CMK (cell line): ENCODE data around the genes PRRT2, KCTD13 and TBC1D10B.

- RRBS = no CpG with 5 or more reads among the region's 11 CpGs
Measured at GRCh38 chr16:29147690-29148161, 162.9 kb downstream of the LAT start.

GRCh38 chr16:29152159-29153119 is 167.6 kb downstream of the LAT start:
- RRBS = no CpG with 5 or more reads among the region's 28 CpGs

DNA sequence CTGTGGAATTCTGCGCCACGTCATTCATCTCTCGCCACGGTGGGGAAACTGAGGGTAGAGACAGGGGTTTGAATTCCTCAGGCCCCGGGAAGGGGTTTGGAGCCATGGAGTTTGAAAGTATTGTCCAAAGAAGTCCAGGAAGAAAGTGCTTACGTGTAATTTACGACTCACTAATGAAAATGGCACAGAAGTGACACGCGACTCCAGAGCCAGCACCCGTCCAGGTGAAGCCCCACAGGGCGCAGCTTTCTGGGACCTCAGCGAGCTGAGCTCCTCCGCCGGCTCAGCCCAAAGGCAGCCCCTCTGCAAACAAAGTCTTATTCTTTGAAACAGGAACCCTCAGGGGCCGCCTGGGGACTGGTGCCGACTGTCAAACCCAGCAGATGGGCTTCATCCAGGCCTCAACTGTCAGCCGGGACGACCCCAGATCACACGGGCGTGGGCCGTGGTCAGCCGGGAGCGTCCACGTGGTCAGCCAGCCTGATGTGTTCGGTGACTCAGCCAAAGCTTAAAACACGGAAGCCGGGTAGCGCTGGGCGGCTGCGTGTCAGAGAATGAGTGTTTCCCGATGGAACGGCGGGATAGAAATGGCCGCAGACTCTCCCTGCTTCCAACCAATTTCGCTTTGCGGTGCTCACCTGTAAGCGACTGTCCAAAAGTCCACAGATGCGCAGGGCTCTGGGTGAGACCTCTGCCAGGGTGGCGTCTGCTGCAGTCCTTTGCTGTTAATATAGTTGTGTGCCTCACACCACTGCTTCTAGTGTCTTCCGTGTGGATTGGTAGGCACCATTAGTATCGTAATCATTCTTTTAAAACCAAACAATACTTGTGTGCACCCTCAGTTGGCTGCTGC is 200.2 kb downstream of the LAT start:
- RRBS = 74% methylated on average over 7 of the region's 41 CpGs

DNA sequence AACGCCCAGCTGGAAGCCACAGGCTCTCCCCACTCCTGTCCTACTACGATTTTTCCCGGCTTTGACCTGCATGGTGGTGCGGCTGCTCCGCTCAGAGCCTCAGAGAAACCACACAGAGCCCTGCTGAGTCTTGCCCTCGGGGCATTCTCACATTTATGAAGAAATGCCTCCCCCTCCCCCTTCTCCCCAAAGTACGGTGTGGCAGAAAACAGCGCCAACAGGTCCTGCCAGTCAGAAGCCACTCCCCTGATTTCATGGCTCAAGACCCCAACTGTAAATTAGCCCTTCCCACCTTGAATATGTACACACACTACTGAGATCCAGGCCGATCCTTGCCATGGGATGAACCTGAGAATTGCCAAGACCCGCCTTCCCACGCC is 51.5 kb upstream of the SPN start:
- RRBS = no CpG with 5 or more reads among the region's 11 CpGs

DNA sequence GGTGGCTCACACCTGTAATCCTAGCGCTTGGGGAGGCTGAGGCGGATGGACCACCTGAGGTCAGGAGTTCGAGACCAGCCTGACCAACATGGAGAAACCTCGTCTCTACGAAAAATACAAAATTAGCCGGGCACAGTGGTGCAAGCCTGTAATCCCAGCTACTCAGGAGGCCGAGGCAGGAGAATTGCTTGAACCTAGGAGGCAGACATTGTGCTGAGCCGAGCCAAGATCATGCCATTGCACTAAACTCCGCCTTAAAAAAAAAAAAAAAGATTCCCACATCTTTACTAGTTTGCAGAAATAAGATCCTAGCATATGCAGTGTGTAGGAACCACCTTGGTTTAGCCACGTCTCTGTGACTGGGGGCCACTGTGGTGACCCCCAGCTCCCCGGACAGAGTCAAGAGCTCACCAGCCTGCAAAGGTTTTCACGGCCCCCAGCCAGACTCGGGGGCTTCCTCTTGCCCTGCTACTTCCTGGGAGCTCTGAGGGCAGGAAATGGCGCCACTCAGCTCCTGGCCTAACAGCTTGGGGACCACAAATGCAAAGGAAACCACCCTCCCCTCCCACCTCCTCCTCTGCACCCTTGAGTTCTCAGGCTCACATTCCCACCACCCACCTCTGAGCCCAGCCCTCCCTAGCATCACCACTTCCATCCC is 556 bp upstream of the SPN start:
- RRBS = no CpG with 5 or more reads among the region's 14 CpGs

GRCh38 chr16:29811754-29812901 is at the start of gene PRRT2:
PRRT2 (plus strand) TSS chr16:29812193.
- RRBS = 2% methylated on average over 44 of the region's 78 CpGs

DNA sequence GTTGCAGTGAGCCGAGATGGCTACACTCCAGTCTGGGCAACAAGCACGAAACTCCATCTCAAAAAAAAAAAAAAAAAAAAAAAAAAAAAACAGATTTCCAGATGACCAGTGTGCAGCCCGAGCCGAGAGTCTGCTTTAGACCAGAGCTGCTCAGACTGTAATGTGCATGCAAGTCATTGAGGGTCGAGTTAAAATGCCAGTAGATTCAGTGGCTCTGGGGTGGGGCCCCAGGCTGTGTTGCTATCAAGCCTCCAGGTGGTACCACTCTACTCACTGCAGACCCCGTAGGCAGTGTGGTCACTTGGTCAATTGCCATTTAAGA is 3.9 kb downstream of the MVP start:
- RRBS = no CpG with 5 or more reads among the region's 6 CpGs

- RRBS = no CpG with 5 or more reads among the region's 8 CpGs
Measured at GRCh38 chr16:29824474-29825006, 4.3 kb downstream of the MVP start.

- RRBS = no CpG with 5 or more reads among the region's 7 CpGs
Measured at GRCh38 chr16:29825030-29825883, 5.0 kb downstream of the MVP start.

DNA sequence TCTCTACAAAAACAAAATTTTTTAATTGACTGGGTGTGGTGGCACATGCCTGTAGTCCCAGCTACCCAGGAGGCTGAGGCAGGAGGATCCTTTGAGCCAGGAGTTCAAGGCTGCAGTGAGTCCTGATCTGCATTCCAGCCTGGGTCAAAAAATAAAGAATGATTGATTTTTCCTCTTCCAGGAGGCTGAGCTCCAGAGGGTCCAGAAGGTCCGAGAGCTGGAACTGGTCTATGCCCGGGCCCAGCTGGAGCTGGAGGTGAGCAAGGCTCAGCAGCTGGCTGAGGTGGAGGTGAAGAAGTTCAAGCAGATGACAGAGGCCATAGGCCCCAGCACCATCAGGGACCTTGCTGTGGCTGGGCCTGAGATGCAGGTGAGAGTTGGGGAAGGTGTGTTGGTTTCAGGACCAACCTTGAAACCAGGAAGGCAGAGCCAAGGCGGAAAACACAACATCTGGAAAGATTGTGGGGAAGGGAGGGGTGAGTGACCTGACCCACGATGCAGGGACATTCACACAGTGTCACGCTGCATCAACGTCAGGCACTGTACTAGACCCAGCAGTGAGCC is 15.9 kb downstream of the CDIPT start:
- RRBS = no CpG with 5 or more reads among the region's 6 CpGs

DNA sequence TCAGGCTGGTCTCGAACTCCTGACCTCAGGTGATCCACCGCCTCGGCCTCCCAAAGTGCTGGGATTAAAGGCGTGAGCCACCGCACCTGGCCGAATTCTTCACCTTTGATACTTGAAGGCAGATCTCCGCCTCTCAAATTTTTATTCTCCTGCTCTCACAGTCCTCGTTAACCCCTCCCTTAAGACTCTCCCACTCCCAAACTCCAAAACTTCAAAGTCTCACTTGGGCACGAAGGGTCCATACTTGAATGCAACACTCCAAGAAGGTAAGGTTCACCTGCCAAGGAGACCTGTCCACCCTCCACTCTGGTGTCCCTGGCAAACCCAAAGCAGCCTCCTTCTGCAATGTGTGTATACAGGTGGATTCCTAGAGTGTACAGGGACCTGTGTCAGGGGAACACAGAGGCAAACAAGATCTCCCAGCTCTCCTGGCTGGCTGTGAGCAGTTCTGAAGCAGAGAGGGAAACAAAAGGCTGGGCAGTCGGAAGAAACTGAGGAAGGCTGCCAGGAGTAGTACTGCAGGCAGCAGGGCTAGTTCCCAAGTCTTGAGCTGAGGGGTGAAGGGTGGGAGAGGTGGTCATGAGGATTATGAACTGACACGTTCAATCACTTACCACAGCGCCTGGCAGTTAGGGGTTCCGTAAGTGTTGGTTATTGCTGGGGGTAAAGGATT is 965 bp downstream of the KCTD13 start:
- RRBS = no CpG with 5 or more reads among the region's 13 CpGs

GRCh38 chr16:29925598-29926392 is at the start of gene KCTD13:
KCTD13 (minus strand) TSS chr16:29926226.
- RRBS = under 1% methylated on average over 34 of the region's 77 CpGs

GRCh38 chr16:29994741-29995536 is 478 bp downstream of the HIRIP3 start:
- RRBS = no CpG with 5 or more reads among the region's 37 CpGs

- RRBS = no CpG with 5 or more reads among the region's 12 CpGs
Measured at GRCh38 chr16:30007473-30008092, 3.2 kb downstream of the DOC2A start.

DNA sequence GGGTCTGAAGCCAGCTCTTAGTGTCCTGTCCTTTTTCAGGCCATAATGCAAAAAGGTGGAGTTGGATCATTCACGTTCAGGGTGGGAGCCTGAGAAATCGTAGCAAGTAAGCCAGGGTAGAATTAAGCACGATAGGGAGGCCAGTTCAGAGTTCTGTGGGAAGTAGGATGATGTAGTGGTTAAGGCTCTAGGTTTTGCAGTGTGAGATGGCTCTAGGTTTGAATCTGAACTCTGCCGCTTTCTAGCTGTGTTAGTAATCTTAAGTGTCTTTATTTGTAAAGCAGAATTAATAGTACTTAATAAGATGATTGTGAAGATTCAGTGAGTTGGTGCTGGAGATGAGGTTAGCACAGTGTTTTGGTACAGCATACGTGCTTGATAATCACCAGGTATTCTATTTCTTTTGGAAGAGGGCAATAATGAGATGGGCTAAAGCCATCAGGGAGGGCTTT is 1.2 kb downstream of the PPP4C start:
- RRBS = no CpG with 5 or more reads among the region's 5 CpGs

GRCh38 chr16:30112253-30113203 is 809 bp downstream of the GDPD3 start:
- RRBS = no CpG with 5 or more reads among the region's 29 CpGs

GRCh38 chr16:30117636-30118816 is 4.7 kb upstream of the GDPD3 start:
- RRBS = 97% methylated on average over 6 of the region's 26 CpGs

GRCh38 chr16:30139744-30140063 is 16.7 kb upstream of the MAPK3 start:
- RRBS = no CpG with 5 or more reads among the region's 6 CpGs

DNA sequence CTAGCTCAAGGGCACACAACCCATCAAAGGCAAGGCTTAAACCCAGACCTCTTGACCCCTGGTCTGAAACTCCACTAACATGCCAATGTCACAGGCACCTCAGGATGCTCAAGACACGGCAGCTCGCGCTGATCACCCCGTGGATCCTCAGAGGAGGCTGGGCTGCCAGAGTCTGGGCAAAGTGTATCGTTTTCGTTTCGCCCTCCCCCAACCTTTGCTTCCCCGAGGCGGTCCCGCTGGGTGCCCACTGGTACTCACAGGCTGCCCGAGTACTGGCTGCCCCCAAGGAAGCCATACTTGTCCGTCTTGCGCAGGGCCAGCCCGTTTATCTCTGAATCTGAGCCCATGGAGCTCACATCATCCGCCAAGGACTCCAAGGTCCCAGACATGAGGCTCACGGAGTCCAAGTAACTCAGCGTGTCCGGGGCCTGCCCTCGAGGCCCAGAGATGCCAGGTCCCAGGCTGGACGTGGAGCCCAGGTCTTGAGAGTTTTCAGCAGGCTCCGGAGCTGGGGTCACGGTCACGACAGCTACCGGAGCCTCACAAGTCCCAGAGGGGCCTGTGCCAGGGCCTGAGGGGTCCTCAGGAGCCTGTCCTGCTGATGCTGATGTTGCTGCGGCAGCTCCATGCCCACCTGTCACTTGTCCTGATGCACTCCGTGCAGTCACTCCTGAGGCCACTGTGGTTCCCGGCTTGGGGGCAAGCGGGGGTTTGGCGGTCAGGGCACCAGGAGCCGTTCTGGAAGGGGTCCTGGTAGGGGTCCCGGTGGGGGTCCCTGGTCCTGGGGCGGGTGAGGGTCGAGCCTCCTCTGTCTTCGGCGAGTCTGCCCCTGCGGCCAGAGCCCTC is 1.1 kb downstream of the TBC1D10B start:
- RRBS = 2% methylated on average over 8 of the region's 36 CpGs

- RRBS = under 1% methylated on average over 17 of the region's 46 CpGs
Measured at GRCh38 chr16:30370351-30370841, at the start of gene TBC1D10B. TBC1D10B (minus strand) TSS chr16:30370494.